ENCODE data around the gene ACTL8.

DNA sequence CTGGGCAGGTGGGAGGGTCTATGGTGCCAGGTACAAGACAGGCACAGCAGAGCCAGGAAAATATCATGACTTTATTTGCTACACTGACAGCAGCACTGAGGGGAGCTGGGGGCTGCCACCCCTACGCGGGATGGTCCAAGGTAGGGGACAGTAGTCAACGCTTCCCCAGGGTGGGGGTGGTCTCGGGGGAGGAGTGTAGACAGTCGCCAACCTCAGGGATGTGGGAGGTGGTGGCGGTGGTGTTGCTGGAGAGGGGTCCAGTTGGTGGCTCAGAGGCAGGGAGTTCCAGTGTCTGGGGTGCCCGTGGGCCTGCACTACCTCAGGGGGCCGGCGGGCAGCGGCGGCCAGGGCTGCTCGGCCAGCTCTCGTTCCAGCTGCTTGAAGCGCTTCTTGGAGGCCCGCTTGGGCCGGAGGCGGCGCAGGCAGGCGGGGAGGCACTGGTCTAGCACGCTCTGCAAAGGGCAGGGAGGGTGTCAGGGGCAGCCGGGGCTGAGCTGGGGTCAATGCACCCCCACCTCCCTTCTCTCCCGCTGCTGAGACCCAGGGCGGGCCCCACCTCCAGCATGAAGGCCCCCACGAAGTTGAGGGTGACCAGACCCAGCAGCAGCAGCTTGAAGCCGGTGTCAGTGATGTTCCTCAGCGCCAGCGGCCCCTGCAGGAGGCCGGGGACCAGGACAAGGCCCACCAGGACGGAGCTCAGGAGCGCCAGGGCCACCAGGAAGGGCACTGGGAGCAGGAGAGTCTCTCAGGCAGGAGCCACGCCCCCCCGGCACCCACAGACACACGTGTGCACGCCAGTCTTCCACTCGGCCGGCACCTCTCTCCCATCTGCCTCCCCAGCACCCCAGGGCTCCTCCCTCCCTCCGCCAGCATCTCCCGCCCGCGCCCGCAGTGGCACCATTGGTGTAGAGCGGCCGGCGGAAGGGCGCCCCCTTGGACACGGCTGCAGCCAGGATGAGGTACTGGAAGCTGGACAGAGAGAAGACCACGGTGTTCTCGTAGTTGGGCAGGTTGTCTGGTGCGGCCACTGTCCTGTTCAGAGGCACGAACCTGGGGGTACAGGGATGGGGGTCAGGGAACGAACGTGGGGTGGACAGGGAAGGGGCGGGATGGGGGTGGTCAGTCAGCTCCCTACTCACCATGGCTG is 5.9 kb upstream of the MFAP2 start:
- RAMPAGE, long total RNA: no peak
- RRBS, 2 experiments: 77 to 87% methylated on average over 9 to 18 of the region's 53 CpGs
CAGE:
- cytosol, long polyA minus RNA: no peak
- cytosol, long polyA plus RNA: start-site peak on the minus strand centred at position 143 of the sequence, 48 bp wide, 29 and 25 reads in 2 replicates
- long polyA plus RNA: start-site peak on the minus strand centred at position 192 of the sequence, 220 bp wide, 6 and 18 reads in 2 replicates
- nucleolus, long total RNA: no peak
- nucleus, long polyA plus RNA: no peak
- nucleus, long total RNA: no peak

GRCh38 chr1:17045718-17045995 is 8.2 kb downstream of the SDHB start:
- RAMPAGE, long total RNA: no peak
- RRBS, 2 experiments: no CpG with 5 or more reads among the region's 4 CpGs
CAGE:
- cytosol, long polyA minus RNA: no peak
- cytosol, long polyA plus RNA: no peak
- long polyA plus RNA: no peak
- nucleolus, long total RNA: no peak
- nucleus, long polyA plus RNA: no peak
- nucleus, long total RNA: no peak

GRCh38 chr1:17216252-17216584 is 11.3 kb downstream of the PADI1 start:
- RAMPAGE, long total RNA: no peak
- RRBS, 2 experiments: no CpG with 5 or more reads among the region's 3 CpGs
CAGE:
- cytosol, long polyA minus RNA: no peak
- cytosol, long polyA plus RNA: no peak
- long polyA plus RNA: no peak
- nucleolus, long total RNA: no peak
- nucleus, long polyA plus RNA: no peak
- nucleus, long total RNA: no peak

DNA sequence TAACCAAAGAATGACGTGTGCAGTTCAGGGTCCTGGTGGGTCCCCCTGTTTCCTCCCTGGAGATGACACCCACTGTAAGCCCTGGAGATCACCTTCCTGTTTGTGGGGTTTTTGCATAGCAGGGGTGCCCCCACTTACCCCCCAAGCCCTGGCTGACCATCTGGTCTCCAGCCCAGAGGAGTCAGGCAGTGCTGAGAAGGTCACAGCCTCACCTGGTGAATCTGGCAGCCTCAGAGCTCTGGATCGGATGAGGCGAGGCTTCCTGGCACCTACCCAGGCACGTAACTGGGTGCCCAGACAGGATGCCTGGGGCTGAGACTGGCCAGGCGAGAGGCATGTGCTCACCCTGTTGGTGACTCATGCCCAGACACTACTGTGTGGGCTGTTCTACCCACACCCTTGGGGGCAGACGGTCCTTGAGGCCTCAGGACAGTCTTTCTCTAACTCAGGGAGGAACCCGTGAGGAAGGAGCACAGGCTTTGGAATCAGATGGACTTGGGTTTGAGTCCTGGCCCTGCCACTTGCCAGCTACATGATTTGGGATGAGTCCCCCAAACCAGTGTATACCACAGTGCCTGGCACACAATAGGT is 15.2 kb upstream of the PADI3 start:
- RAMPAGE, long total RNA: no peak
- RRBS, 2 experiments: no CpG with 5 or more reads among the region's 7 CpGs
CAGE:
- cytosol, long polyA minus RNA: no peak
- cytosol, long polyA plus RNA: no peak
- long polyA plus RNA: no peak
- nucleolus, long total RNA: no peak
- nucleus, long polyA plus RNA: no peak
- nucleus, long total RNA: no peak

- RAMPAGE, long total RNA: no peak
- RRBS, 2 experiments: no CpG with 5 or more reads among the region's 5 CpGs
CAGE:
- cytosol, long polyA minus RNA: no peak
- cytosol, long polyA plus RNA: no peak
- long polyA plus RNA: no peak
- nucleolus, long total RNA: no peak
- nucleus, long polyA plus RNA: no peak
- nucleus, long total RNA: no peak
Observed at GRCh38 chr1:17251239-17251622, 2.3 kb downstream of the PADI3 start.

DNA sequence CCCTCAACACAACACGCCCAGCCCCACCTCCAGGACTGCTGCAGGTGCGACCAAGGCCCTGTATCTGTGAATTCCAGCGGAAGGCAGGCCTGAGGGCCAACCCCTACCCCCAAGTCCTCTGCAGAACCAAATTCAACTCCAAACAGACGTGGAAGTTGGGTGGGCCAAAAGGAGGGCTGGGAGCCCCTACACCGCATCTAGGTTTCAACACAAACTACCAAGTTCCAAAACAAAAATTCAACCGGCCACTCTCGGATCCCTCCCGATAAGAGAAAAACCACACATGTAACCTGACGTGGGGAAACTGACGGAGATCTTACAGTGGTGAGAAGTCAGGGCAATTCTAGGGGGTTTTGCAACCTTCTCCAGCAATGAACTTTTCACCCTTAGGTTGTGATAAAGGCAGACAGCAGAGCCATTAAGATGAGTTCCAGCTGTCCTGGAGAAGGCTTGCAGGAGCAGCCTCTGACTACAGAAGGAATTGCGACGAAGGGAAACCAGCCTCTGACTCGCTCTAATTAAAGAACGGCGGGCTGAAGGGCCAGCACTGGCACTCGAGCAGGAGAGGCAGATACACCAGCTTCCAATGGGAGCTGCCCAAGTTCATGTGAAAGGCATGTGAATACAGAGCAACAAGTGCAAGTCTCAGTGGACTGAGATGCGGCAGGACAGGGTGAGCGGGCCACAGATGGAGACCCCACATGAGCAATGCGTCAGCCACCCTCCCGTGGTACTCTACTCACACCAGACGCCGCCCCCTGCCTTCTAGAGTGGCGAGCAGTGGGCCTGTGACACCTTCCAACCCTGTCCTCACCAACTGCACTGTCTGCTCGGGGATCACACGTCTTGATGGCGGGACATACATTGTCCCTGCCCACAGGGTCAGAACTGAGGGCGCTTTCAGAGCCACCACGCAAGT is 15.8 kb downstream of the RCC2 start:
- RAMPAGE, long total RNA: no peak
- RRBS, 2 experiments: no CpG with 5 or more reads among the region's 28 CpGs
CAGE:
- cytosol, long polyA minus RNA: no peak
- cytosol, long polyA plus RNA: no peak
- long polyA plus RNA: no peak
- nucleolus, long total RNA: no peak
- nucleus, long polyA plus RNA: no peak
- nucleus, long total RNA: no peak

- RAMPAGE, long total RNA: no peak
- RRBS, 2 experiments: under 1 to 2% methylated on average over 49 to 58 of the region's 100 CpGs
CAGE:
- cytosol, long polyA minus RNA: no peak
- cytosol, long polyA plus RNA: no peak
- long polyA plus RNA: no peak
- nucleolus, long total RNA: no peak
- nucleus, long polyA plus RNA: no peak
- nucleus, long total RNA: no peak
Observed at GRCh38 chr1:17437447-17438175, 1.9 kb downstream of the RCC2 start.

- RAMPAGE, long total RNA: no peak
- RRBS, 2 experiments: no CpG with 5 or more reads among the region's 1 CpG
CAGE:
- cytosol, long polyA minus RNA: no peak
- cytosol, long polyA plus RNA: no peak
- long polyA plus RNA: no peak
- nucleolus, long total RNA: no peak
- nucleus, long polyA plus RNA: no peak
- nucleus, long total RNA: no peak
Observed at GRCh38 chr1:17489322-17489777, 49.9 kb upstream of the RCC2 start.

- RAMPAGE, long total RNA: no peak
- RRBS, 2 experiments: no CpG with 5 or more reads among the region's 4 CpGs
CAGE:
- cytosol, long polyA minus RNA: no peak
- cytosol, long polyA plus RNA: no peak
- long polyA plus RNA: no peak
- nucleolus, long total RNA: no peak
- nucleus, long polyA plus RNA: no peak
- nucleus, long total RNA: no peak
Observed at GRCh38 chr1:17531076-17531337, 8.5 kb upstream of the ARHGEF10L start.

DNA sequence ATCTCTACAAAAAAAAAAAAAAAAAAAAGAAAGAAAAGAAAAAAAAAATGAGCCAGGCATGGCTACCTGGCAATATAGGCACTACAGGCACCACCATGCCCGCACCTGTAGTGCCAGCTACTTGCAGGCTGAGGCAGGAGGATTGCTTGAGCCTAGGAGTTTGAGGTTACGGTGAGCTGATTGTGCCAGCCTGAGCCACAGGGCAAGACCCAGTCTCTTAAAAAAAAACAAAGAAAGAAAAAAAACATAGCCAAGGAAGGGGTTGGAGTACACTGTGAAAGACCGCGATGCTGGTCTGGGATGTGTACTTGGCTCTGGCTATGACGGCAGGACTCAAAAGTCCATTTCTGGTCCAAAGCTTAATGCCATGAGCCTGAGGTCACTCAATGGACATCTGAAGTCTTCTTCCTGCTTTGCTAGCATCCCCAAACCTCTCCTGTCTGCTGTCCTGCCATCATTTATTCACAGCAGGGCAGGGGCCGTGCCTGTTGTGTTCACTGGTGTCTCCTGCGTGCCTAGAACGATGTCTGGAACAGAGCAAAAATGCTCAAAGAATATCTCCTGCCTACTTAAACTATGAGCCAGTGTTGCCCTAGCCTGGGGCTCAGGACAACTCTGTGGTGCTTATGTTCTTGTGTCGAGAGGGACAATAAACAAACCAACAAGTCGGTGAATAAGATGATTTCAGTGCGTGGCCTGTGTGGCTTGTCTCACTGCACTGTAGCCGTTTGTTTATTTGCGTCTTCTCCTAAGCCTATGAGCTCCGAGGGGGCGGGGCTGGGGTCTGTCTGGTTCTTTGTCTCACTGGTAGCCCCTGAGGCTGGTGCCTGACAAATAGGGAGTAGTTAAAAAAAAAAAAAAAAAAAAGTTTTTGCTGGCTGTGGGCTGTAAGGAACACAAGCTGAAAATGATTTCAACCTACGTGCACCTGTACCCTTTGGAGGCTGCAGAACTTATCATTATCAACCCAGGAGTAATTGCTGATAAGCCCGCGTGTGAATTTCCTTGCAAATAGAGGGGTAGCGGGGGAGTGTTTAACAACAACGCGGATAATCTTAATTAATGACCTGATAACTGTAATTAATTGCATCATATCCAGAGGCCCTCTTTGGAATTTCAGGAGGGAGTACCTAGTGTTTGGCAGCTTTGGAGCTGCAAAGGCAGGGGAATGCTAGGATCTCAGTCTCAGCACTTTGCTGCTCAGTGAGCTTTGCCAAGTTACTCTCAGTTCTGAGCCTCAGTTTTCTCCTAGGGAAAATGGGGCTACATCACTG is 1.2 kb upstream of the ARHGEF10L start:
- RAMPAGE, long total RNA: no peak
- RRBS, 2 experiments: no CpG with 5 or more reads among the region's 21 CpGs
CAGE:
- cytosol, long polyA minus RNA: no peak
- cytosol, long polyA plus RNA: no peak
- long polyA plus RNA: no peak
- nucleolus, long total RNA: no peak
- nucleus, long polyA plus RNA: no peak
- nucleus, long total RNA: no peak

DNA sequence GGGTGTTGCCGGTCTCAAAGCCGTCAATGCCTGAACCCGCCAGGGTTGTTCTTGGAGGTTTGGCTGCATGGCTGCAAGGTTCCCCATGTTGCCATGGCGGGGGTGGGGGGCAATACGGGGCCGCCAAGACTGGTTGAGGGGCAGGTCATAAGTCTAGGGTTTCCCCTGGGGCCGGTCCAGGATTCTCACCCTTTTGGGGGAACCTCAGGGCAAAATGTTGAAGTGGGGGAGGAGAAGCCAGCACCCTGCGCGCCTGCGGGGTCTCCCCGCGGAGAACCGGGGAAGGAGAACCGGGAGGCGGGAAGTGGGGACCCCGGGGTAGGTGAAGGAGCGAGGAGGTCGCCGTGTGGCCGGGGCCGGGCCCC is 395 bp upstream of the ARHGEF10L start:
- RAMPAGE, long total RNA: no peak
- RRBS, 2 experiments: 10 to 46% methylated on average over 1 to 12 of the region's 21 CpGs
CAGE:
- cytosol, long polyA minus RNA: no peak
- cytosol, long polyA plus RNA: no peak
- long polyA plus RNA: no peak
- nucleolus, long total RNA: no peak
- nucleus, long polyA plus RNA: no peak
- nucleus, long total RNA: no peak

DNA sequence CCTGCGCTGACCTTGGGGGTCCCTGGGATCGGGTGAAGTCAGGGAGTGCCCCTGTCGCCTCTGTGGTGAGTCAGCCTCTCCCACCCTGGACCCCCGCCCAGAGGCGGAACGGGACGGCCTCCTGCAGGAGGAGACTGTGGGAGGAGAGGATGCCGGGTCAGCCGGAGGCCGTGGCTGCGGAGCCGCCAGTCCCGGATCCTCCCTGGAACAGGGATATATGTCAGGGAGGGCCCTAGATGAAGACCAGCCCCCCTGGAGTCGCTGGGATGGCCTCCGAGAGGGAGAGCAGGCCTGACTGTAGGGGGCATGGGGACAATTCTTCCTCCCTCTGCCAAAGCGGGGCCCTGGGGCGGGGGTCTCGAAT is 794 bp downstream of the ARHGEF10L start:
- RAMPAGE, long total RNA: no peak
- RRBS, 2 experiments: no CpG with 5 or more reads among the region's 18 CpGs
CAGE:
- cytosol, long polyA minus RNA: no peak
- cytosol, long polyA plus RNA: no peak
- long polyA plus RNA: no peak
- nucleolus, long total RNA: no peak
- nucleus, long polyA plus RNA: no peak
- nucleus, long total RNA: no peak

- RAMPAGE, long total RNA: no peak
- RRBS, 2 experiments: no CpG with 5 or more reads among the region's 3 CpGs
CAGE:
- cytosol, long polyA minus RNA: no peak
- cytosol, long polyA plus RNA: no peak
- long polyA plus RNA: no peak
- nucleolus, long total RNA: no peak
- nucleus, long polyA plus RNA: no peak
- nucleus, long total RNA: no peak
Observed at GRCh38 chr1:17583238-17583440, 43.6 kb downstream of the ARHGEF10L start.

- RAMPAGE, long total RNA: no peak
- RRBS, 2 experiments: no CpG with 5 or more reads among the region's 12 CpGs
CAGE:
- cytosol, long polyA minus RNA: no peak
- cytosol, long polyA plus RNA: no peak
- long polyA plus RNA: no peak
- nucleolus, long total RNA: no peak
- nucleus, long polyA plus RNA: no peak
- nucleus, long total RNA: no peak
Observed at GRCh38 chr1:17617710-17618145, 78.2 kb downstream of the ARHGEF10L start.

DNA sequence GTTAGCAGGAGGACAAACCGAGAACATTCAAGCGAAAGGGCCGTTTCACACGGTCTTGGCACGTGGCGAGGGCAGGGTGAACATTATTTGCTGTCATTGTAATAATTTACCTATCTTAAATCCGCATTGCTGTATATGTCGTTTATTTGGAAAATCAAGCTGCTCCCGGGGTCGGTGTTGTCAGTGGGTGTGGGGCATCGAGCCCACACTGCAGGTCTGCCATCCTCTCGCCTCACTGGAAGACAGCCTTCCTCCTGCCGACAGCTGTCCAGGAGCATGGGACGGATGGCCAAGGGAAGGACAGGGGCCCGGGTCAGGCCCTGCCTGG is 87.1 kb upstream of the ACTL8 start:
- RAMPAGE, long total RNA: no peak
- RRBS, 2 experiments: 33% methylated on average over 1 of the region's 15 CpGs; no CpG with 5 or more reads in 1 of the 2 experiments
CAGE:
- cytosol, long polyA minus RNA: no peak
- cytosol, long polyA plus RNA: no peak
- long polyA plus RNA: no peak
- nucleolus, long total RNA: no peak
- nucleus, long polyA plus RNA: no peak
- nucleus, long total RNA: no peak

- RAMPAGE, long total RNA: no peak
- RRBS, 2 experiments: no CpG with 5 or more reads among the region's 13 CpGs
CAGE:
- cytosol, long polyA minus RNA: no peak
- cytosol, long polyA plus RNA: no peak
- long polyA plus RNA: no peak
- nucleolus, long total RNA: no peak
- nucleus, long polyA plus RNA: no peak
- nucleus, long total RNA: no peak
Observed at GRCh38 chr1:17677901-17678555, 77.1 kb upstream of the ACTL8 start.

- RAMPAGE, long total RNA: no peak
- RRBS, 2 experiments: no CpG with 5 or more reads among the region's 12 CpGs
CAGE:
- cytosol, long polyA minus RNA: no peak
- cytosol, long polyA plus RNA: no peak
- long polyA plus RNA: no peak
- nucleolus, long total RNA: no peak
- nucleus, long polyA plus RNA: no peak
- nucleus, long total RNA: no peak
Observed at GRCh38 chr1:17755140-17755522, at the start of gene ACTL8. Gene ACTL8 (plus strand): TSS chr1:17755333.

DNA sequence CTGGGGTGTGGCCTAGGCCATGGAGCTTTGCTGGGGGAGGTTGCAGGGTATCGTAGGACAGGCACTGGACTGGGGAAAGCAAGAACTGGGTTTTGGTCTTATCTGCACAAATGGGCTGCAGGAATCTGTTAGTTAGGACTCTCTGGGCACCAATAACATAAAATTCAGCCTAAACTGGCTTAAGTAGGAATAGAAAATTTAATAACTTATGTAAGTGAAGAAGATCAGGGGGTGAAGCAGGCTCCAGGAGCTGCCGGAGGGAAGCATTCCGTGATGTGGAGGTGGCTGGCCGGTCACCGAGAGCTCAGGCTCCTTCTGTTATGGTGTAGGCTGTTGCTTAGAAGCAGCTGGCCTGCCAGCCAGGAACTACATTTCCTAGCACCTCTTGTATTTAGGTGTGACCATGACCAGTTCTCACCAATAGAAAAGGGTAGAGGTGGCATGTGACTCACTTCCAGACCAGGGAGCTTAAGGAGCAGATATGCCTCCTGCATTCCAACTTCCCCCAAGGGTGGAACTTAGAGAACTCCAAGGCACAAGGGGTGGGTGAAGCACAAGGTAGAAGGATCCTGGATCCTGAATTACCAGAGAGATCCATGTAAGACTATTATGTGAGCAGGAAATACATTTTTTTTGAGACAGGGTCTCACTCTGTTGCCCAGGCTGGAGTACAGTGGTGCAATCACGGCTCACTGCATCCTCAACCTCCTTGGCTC is 120.7 kb downstream of the ACTL8 start:
- RAMPAGE, long total RNA: no peak
- RRBS, 2 experiments: 56 to 60% methylated on average over 1 to 2 of the region's 6 CpGs
CAGE:
- cytosol, long polyA minus RNA: no peak
- cytosol, long polyA plus RNA: no peak
- long polyA plus RNA: no peak
- nucleolus, long total RNA: no peak
- nucleus, long polyA plus RNA: no peak
- nucleus, long total RNA: no peak

- RAMPAGE, long total RNA: no peak
- RRBS, 2 experiments: 21 to 24% methylated on average over 3 of the region's 11 CpGs
CAGE:
- cytosol, long polyA minus RNA: no peak
- cytosol, long polyA plus RNA: no peak
- long polyA plus RNA: no peak
- nucleolus, long total RNA: no peak
- nucleus, long polyA plus RNA: no peak
- nucleus, long total RNA: no peak
Observed at GRCh38 chr1:18385127-18385887, 95.4 kb upstream of the KLHDC7A start.

DNA sequence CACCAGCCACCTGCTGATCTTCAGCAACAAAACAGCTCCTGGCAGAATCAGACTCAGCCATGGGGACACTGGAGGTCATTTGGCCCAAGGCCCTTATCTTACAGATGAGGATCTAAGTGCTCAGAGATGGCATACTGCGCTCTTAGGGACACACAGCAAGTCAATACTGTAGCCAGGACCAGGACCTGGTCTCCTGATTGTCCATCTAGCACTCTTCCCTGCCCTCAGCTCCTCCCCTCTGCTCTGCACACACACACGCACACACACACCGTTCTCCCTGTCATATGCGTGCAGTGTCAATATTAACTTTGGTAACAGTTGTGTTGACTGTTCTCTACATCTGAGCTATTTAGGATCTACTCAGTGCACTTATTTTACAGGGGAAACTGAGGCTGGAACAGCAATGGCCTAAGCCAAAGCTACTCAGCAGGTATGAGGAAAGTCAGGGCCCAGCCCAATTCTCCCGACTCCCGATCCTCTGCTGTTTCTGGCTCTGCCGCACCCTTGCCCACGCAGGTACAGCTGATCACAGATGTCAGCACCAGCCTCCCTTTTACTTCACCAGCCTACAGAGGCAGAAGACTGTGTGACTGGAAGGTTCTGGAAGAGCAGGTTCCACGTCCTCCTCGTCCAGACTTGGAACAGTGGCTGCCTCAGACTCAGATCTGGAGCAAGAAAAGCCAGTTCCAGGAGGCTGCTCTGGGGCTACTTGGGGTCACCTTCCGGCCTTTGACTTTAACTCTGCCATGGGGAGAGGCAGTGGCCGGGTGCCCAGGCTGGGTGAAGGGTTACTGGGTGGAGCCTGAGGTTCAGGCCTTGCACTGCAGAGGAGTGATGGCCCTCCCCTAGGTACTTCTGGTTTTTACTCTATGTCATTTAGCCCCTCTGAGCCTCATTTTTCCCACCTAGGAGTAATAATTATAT is 16.2 kb upstream of the KLHDC7A start:
- RAMPAGE, long total RNA: no peak
- RRBS, 2 experiments: no CpG with 5 or more reads among the region's 12 CpGs
CAGE:
- cytosol, long polyA minus RNA: no peak
- cytosol, long polyA plus RNA: no peak
- long polyA plus RNA: no peak
- nucleolus, long total RNA: no peak
- nucleus, long polyA plus RNA: no peak
- nucleus, long total RNA: no peak

All from GM12878 (cell line).